ENCODE measurements around a stretch of chr7.

DNA sequence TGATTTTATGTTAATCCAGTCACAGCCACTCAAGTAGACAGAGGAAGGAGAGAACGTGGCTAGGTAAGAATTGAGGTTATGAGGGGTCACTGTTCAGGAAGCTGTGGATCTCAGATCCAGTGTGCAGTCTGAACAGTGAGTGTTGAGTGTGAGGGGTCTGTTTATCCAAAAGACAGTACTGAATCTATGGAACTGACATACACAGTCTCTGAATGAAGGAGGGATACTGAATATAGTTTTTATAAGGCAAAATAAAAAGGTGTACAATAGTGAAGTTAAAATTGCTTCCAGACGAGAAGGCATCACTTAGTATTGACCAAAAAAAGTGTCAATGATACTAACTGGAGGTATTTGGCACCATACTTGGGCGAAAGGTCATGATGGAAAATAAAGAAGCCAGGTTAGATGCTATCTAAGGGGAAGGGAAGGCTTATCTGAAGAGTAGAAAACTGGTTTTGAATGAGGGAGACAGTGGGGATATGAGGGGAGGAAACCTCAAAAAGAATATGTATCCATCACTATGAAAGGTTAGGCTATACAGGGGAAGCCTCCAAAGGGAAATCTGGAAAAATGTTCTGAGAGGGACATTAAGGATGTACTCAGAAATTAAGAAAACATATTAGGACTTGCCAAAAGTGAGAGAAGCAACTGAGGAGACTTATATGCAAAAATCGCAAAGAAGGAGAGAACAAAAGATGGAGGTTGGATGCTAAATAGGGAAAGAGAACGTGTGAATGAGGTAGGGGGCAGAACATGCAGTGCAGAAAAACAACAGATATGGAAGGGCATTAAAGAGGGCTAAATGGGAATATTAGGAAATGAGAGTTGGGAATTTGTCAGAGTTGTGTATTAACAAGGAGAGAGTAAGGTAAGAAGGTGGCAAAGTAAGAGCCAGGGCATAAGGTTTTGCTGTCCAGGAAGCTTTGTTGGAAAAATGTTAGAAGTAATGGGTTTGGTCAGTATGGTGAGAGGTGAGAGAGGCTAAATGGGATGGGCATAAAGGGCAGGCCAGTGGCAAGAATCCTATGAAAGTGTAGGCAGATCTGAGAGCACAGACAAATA is 24.3 kb downstream of the MEST start:
- PRO-cap: no peak

DNA sequence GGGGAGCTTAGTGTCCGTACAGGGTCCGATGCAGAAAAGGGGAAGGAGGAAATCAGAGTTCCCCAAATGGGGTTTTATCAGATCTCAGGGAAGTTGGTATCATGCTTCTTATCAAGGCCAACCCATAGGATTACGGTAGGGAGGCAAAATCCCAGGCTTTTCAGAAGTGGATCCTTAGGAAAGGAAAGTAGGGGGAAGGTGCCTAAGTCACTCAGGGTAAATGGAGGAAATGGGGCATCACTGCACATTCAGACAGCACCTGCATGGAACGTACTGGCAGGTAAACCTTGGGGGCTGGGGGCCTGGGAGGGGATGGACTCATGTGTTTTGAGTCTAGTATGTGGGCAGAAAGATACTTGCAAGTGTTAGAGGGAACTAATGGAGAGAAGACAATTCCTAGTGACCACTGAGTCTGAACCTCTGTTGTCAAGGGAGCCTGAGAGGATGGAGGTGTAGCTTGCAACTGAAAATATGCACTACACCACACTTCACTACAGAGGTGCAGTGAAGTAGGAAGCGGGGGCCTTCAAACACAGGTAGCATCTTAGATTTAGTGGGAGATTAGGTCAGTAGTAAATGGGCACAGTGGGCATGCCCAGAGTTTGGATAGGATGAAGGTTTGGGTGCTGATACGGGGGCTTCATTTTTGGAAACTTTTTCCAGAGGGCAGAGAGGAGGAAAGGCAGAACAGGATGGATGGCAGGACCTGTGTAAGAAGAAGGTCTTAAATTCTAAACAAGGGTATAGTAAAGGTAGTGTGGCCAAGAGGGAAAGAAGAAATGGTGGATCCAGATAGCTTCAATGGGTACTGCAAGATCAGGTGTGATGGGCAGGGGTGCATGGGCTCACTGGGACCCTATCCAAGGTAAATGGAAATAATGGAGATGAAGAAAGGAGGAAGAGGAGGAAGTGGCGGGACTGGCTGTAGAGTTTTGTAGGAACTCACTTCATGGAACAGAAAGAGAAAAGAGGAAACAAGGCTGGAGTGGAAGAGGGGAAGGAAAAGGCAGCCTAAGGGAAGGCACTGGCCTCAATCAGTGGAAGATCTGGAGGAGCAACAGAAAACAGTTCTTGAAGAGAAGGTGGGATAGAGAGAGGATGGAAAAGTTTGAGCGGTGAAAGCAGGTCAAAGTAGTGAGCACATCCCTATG is 46.9 kb downstream of the MEST start:
- PRO-cap: no peak

GRCh38 chr7:130876614-130876998 is 142.6 kb upstream of the KLF14 start:
- PRO-cap: no peak

DNA sequence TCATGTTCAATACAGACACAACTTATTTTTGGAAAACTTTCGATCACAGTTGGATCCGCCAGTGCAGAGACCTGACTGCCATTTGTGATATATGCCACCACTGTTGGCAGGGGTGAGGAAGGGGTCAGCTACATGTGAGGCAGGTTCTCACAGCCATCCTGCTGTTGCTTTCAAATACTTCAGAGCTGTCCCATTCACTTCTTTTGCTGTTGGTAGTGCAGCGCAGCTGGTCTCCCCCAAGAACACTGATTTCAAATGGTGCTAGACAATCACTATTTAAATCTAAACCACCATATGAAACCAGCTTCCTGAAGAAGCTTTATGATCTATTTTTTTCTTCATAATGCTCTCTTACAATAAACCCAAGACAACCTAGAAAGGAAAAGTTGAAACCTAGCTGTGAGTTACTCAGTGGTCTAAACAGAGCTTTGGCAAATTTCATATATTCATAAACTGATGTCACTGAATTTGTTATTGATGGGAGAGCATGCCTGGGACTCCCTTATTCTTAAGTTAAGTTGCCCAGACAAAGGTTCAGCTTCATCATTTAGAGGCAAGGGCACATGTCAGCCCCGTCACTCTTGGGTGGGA is 143.3 kb upstream of the KLF14 start:
- PRO-cap: no peak

- PRO-cap: no peak
Observed at GRCh38 chr7:130921007-130922327, 187.5 kb upstream of the KLF14 start.

DNA sequence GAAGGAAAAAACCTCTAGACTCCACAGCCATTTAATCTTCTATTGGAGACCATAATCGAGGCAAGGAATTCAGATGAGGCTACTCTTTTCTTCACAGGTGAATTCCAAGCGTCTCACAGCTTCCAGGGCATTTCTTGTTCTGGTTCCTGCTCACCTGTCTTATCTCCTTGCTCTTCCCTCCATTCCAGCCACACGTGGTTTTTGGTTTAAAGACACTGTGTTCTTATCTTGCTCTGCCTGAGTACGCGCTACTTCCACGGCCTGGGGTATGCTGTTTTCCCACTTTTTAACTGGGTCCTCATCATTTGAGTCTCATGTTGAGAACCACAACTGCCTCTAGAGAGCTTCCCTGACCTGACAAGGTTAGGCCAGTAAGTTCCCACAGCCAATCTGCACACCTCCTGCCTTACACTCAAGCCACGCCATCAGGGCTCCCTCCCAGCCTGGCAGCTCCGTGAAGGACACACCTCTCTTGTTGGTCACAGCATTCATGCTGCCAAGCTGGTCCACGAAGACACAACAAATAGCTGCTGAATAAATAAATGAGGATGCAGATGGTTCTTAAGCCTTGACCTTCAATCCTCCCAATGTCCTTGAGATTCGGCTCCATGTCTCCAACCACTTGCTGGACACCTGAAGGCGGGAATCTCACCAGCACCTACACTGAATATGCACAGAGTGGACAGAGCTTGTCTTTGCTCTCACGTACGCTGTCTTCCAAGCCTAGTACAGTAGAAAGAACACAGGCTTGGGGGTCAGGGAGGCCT is 201.6 kb upstream of the KLF14 start:
- PRO-cap: no peak

GRCh38 chr7:130943214-130944420 is 209.6 kb upstream of the KLF14 start:
- PRO-cap: no peak

GRCh38 chr7:130947697-130948373 is 213.8 kb upstream of the KLF14 start:
- PRO-cap: no peak

GRCh38 chr7:130996178-130996695 is 262.2 kb upstream of the KLF14 start:
- PRO-cap: no peak

GRCh38 chr7:131000055-131000878 is 266.3 kb upstream of the KLF14 start:
- PRO-cap: no peak

DNA sequence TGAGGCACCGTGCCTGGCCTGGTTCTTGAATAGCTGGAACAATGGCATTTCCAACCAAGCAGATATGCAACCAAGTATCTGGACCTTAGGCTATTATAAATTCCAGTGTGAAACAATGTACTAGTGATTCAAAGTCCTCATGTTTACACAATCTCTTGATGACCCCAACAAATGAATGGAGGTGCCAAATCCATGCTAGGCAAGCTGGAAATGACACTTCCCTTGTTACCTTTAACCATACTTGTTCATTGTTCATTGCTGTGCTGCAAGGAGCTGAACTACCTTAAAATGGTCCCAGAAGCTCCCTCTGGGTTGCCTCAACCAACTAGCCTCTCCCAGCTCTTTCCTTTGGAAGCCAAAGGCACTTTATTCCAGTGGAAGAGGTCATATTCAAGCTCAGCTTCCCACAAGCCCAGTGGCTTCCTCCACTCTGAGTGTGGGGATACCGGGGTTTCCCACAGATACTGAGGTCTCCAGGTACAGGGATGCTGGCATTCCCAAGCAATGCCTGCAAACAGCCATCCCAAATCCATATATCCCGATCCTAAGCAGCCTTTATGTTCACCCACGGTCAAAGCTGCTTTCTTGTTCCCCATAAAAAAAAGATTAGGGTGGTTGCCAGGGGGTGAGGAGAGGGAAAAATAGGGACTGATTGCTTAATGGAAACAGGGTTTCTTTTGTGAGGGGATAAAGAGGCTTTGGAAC is 282.4 kb upstream of the KLF14 start:
- PRO-cap: no peak

GRCh38 chr7:131038079-131038934 is 289.4 kb upstream of the MKLN1 start:
- PRO-cap: no peak

- PRO-cap: no peak
Observed at GRCh38 chr7:131059457-131060532, 267.9 kb upstream of the MKLN1 start.

GRCh38 chr7:131071653-131072507 is 255.8 kb upstream of the MKLN1 start:
- PRO-cap: no peak

DNA sequence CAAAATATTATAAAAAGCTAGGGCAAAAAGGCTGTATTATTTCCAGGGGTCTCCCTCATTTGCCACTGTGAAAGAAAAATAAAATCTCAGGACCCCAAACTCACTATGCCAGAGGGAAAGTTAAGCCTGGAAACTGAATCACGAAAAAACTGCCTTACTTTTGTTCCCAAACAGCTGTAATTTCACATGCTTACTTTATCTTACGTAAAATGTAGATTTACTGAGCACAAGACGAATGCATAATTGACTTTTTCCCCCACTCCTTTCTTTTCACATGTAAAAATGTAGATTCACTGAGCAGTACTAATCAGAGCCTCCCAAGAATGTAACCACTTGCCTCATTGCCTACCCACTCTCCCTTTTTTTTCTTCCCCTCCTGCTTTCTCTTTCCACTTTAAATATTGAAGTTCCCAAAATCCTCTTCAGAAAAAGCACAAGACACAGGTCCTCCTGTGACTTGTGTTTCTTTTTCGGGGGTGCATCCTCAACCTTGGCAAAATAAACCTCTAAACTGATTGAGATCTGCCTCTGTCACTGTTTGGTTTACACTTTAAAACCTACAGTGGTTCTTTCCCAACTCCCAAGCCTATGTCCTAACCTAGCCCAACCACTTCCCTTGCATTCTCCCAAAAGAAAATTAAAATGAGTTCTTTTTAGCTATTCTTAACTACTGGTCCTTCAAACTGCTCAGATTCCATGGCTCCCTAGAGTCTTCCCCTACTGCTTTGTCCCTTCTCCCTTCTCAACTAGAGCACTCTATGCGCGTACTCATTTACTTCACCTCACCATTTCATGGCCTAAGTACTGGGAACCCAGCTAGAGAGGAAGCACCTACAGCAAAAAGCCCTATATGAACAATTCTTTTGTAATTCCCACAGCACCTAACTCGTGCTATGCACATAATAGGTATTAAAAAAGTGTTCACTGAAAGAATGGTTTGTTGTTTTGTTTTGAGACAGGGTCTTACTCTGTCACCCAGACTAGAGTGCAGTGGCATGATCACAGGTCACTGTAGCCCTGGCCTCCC is 236.6 kb upstream of the MKLN1 start:
- PRO-cap: no peak

- PRO-cap: no peak
Observed at GRCh38 chr7:131092496-131092909, 235.2 kb upstream of the MKLN1 start.

- PRO-cap: no peak
Observed at GRCh38 chr7:131093509-131093915, 234.2 kb upstream of the MKLN1 start.

DNA sequence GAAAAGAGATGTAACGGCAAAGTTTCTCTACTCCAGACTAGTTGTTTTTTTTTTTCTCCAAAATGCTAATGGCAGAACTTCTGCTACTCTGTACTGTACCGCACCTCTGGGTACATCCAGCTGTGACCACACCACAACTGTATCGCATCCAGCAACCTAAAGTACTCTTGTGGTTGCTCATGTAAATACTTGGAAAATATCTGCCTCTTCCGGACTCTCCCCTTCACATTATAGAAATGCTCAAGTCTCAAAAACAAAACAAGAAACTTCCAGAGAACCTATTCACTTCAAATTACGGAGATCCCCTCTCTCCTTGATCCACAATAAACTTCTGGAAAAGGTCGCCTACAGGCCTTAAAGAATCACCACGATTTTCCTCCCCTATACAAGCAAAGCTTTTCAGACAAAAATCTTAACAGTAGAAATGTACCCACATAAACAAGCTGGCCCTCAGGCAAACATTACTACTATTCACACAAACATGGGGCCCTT is 223.0 kb upstream of the MKLN1 start:
- PRO-cap: no peak

DNA sequence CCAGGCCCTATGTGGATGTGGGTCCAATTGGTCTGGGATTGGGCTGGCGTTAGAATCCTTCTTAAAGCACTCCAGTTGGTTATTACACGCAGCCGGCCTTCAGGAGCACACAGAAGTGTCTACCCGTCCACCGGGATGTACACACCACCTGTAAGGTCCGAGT is 222.3 kb upstream of the MKLN1 start:
- PRO-cap: no peak

DNA sequence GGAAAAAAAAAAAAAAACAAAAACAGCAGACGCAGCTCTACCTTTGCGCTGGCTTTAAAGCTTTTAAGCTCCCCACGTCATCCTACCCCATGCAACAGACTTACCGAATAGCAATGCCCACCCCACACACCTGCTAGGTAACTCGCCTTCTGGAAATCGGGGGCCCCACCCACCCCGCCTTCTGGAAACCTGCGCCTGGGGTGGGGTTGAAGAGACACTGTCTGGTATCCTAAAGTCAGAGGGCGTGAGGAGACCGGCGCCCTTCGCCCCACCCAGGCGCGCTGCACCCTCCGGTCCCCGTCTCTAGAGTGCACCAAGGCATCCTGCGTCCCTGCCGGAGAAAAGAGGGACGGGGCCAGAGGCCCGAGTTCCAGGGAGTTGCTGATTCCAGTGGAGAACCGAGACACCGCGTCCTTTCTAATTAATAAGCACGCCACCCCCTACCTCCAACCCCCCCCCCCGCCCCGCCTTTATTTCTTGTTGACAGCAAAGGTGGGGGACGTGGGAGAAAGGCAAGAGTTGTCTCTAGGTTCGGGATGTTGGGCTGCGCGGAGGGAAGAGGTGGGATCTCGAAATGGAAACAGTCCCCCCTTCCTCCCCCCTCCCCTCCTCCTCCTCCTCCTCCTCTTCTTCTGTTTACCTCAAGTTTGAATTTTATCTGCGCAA is 220.9 kb upstream of the MKLN1 start:
- PRO-cap: no peak

Data from mesothelial cell of epicardium (in vitro differentiated cells).